Right cardiac atrium (tissue), 1 donor: ENCODE measurements around a stretch of chr10.

DNA sequence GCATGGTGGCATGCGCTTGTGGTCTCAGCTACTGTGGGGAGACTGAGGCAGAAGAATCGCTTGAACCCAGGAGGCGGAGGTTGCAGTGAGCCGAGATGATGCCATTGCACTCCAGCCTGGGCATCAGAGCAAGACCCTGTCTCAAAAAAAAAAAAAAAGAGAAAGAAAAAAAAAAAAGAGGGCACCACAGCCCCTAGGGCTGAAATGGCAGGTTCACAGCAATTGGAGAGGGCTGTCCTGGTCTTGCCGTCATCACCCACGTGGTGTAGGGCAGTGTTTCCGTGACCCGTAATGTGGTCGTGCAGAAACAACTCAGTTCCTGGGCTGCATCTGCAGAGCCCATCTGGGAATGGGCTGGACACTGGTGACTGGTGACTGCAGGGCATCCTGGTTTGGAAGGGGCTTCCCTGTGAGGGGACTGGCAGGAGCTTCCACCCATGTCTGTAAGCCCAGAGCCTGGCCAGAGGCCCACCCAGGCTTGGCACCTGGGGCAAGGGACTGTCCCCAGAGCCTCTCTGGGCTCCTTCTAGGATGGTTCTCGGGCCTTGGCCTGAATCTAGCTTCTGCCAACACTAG lies 8.2 kb downstream of the LDB3 start:
- PRO-cap, result no peak

DNA sequence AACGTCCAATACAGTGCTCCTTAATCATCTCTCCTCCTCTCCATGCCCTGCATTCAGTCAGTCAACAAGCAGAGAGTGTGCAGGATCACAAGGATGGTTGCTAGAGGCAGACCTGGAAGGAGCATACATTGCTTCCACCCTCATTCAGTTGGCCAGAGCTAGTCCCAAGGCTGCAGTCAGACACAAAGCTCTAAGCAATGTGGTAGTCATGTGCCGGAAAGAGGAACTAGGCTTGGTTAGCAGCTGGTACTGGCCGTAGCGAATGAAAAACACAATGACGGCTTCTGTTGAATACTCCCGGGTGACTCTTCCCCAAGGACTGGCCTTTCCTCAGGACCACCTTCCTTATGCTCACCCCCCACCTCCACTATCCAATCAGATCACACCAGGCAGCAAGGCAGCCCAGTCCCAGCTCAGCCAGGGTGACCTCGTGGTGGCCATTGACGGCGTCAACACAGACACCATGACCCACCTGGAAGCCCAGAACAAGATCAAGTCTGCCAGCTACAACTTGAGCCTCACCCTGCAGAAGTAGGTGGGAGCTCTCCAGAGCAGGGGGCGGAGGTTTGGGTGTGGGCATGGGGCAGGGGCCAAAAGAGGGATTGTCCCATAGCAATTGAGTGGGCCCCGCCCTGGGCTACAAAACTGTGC lies 10.8 kb downstream of the LDB3 start:
- PRO-cap, result no peak

- PRO-cap, result no peak
These were observed 25.4 kb downstream of the LDB3 start for GRCh38 chr10:86693638-86694178.

DNA sequence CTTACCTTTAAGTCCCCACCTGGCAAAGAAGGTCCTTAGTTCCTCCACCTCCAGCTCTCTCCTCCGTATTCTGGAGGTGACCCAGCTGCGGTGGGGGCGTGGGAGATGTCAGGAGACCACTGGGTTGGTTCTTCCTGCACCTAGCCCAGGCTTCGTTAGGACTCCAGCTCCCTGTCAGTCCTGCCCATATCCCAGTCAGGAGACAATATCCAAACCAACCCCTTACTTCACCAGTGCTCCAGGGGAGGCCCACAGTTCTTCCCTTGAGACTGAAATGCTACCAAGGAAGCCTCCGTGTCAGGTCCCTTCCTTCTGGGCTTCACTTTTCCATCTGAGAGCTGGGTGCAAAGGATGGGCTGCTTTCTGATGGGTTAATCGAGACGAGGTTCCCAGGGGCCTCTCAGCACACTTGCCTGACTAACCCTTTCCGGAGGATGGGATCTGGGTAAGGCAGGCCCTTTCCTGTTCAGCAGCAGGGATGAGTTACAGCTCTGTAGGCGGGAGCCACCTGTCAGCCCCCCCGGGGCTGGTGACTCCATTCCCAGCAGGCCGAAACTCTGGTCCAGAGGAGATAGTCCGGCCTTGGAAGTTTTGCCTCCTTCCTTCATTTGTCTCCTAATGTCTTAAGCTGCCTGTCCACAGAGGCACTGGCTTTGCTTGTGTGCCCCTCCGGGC lies 892 bp downstream of the ADIRF start:
- PRO-cap, result no peak

DNA sequence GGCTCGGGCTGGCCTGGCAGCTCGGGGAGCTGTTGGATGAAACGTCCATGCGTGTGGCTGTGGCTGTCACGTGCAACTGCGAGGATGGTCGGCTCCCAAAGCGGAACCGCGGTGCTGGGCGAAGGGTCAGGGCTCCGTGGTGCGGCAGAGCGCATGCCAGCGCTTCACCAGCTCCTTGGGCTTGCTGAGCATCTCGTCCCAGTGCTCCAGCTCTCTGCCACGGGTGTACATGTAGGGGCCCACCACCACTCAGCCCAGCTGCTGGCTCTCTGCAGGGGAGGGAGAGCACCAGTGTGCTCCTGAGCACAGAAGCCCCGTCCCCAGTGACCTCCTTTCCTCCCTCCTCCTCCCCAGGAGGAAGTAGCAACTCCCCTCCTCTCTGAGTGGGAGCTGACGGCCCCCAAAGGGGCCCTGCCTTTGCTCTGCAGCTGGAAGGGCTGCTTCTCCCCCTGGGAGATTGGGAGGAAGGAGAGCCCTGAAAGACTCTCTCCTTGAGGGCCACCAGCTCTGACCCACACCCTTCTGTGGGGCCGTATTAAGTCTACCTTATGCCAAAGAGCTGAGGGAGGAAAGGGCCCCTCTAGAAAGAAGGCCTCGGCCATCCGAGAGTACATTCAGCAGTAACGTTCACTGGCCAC lies 11.1 kb upstream of the NUTM2A start:
- PRO-cap, result no peak

DNA sequence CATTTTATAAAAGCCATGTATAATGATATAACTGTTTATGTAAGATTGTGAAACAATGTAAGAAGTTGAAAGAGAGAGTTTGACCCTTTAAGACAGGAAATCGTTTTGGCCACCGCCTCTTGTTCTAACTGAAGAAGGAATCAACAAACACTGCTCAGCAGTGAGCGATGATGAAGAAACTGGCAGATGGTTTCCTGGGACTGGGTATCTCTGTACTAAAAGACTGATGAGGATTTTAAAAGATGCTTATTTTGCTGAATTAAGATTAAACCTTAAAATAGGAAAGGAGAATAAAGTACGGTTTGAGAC lies 27.6 kb downstream of the MINPP1 start:
- PRO-cap, result no peak

- PRO-cap, result no peak
These were observed 52.9 kb downstream of the MINPP1 start for GRCh38 chr10:87557463-87558098.

GRCh38 chr10:87691465-87692443 lies 32.1 kb downstream of the PAPSS2 start:
- PRO-cap, result no peak

- PRO-cap, result no peak
These were observed 37.5 kb downstream of the PAPSS2 start for GRCh38 chr10:87696904-87697817.

DNA sequence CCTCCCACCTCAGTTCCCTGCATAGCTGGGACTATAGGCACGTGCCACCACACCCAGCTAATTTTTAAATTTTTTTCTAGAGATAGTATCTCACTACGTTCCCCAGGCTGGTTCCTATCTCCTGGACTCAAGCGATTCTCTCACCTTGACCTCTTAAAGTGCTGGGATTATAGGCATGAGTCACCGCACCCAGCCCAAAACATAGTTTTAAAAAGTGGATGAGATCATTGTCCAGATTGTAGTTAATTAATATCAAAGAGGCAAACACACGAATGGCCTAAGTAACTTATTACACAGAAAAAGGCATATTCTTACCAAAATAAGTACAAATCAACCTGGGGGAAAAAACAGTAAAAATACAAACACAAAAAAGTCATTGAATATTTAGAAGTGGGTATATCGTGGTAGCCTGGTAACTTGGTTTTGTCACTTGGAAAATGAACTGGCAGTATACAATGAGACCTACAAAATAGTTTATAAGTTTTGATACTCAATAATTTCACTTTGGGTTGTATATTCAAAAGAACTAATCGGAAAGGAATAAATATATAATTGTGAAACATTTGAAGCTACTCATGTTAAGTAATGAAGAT lies 41.9 kb downstream of the PAPSS2 start:
- PRO-cap, result no peak

DNA sequence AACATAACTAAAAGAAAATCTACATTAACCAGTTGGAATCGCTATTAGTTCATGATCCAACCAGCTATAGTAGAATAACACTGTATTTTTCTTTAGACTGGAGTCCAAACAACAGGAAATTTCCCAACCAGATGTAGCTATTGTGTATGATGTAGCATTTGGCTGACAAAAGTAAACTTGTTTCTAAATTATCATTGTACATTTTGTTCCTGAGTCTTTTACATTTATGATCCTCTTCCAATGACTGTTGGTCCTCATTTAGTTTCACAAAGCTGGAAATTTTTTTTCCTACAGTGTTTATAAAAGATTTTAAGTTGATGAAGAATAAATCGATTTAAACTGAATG lies 62.1 kb downstream of the PAPSS2 start:
- PRO-cap, result no peak

DNA sequence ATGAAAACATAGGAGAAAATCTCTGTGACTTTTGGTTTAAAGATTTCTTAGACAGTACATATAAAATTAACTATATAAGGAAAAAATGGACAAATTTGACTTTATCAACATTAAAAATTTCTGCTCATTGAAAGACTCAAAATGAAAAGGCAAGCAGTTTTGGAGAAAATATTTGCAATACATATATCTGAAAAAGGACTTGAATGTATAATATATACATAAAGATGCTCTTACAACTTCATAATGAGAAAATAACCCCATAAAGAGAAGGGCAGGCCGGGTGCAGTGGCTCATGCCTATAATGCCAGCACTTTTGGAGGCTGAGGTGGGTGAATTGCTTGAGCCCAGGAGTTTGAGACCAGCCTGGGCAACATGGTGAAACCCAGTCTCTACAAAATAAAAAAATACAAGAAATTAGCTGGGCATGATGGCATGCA lies 56.8 kb downstream of the PTEN start:
- PRO-cap, result no peak

DNA sequence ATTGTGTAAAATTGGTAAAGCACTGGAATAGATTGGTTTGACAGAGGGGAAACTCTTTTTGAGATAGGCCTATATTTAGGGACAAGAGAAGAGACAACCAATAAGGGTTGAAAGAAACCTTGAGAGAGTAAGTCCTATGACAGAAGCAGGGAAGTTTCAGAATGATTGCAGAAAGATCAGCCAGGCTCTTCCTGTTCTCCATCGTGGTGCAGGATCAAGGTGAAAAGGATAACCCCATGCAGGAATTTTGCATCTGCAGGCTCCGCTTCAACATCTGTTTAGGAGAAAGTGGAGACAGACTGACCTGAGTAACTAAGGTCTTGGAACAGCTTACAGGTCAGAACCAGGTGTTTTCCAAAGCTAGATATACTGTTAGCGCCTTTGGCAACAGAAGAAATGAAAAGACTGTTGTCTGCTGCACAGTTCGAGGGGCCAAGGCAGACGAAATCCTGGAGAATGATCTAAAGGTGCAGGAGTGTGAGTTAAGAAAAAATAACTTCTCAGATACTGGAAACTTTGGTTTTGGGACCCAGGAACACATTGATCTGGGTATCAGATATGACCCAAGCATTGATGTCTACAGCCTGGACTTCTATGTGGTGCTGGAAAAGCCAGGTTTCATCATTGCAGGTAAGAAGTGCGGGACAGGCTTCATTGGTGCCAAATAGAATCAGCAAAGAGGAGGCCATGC lies 82.0 kb downstream of the PTEN start:
- PRO-cap, result no peak

GRCh38 chr10:88104193-88104575 lies 240.8 kb downstream of the PTEN start:
- PRO-cap, result no peak

GRCh38 chr10:88497639-88497901 lies 85.5 kb downstream of the RNLS start:
- PRO-cap, result no peak

DNA sequence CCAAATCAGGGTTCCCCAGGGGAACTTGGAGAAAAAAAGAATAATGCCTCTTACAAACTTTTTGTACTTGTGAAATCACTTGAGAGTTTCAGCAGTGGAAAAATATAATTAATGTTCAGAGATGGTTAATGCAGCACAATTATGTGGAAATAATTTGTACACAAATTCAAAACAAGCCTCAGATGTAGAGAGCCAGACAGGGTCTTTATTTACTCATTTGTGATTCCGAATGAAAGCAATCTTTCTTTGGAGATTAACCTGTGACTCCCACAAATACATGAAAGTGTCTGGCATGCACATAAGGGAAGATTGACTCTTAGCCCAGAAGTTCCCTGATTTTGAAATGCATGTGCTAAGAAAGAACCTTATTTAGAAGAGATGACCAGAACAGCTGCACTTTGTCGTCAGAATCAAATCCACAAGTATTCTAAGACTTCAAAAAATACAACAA lies 45.1 kb downstream of the RNLS start:
- PRO-cap, result no peak

- PRO-cap, result no peak
These were observed 10.8 kb downstream of the ANKRD22 start for GRCh38 chr10:88840709-88841306.

GRCh38 chr10:88881261-88881696 lies 1.2 kb downstream of the STAMBPL1 start:
- PRO-cap, result no peak

DNA sequence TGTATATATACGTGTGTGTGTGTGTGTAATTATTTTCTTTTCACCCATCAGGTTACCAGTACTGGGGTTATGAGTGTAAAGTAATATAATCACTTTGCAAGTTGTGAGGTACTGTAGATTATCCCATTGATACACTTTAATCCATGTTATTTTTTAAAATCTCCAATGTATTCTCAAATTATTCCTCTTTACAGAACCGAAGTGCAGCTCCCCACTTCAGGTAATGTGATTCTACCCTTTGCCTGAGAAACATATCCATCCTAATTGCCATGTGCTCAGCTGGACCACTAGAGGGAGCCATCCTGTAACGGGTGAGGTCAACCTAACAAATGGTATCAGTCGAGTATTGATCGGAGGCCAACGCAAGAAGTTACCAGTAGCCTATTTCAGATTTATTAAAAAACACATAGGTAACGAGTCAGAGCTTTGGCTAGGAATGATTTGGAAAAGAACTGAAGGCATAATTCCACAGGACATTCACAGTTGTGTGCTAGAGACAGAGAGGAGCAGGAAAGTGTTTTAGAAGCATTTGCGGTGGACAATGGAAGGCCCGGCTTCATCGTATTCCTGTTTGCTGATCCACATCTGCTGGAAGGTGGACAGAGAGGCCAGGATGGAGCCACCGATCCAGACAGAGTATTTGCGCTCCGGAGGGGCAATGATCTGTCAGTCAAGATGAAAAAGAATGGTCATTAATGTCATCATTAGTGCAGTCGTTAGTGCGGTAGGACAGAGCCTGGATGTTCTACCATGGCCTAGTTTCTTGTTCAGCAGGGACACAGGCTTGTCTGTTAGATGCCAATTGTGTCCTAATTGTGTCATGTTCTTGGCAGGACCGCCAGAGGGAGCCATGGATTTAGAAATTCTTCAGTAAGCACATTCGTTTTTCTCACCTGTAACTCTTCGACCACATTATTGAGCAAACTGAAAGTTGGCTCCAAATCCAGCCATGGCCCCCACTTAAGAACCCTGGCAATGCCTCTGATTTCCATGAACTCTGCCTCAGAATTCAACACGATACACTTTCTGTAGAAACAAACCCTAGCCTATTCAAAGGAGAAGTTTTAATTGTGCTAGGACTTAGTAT lies 17.5 kb downstream of the ACTA2 start:
- PRO-cap, result no peak

- PRO-cap, result no peak
These were observed 14.6 kb downstream of the ACTA2 start for GRCh38 chr10:88937843-88938457.